A375 (cell line): ENCODE measurements around a stretch of chr1.

GRCh38 chr1:21237571-21238040 lies 52.7 kb downstream of the ECE1 start:
- RAMPAGE, long total RNA = no peak

DNA sequence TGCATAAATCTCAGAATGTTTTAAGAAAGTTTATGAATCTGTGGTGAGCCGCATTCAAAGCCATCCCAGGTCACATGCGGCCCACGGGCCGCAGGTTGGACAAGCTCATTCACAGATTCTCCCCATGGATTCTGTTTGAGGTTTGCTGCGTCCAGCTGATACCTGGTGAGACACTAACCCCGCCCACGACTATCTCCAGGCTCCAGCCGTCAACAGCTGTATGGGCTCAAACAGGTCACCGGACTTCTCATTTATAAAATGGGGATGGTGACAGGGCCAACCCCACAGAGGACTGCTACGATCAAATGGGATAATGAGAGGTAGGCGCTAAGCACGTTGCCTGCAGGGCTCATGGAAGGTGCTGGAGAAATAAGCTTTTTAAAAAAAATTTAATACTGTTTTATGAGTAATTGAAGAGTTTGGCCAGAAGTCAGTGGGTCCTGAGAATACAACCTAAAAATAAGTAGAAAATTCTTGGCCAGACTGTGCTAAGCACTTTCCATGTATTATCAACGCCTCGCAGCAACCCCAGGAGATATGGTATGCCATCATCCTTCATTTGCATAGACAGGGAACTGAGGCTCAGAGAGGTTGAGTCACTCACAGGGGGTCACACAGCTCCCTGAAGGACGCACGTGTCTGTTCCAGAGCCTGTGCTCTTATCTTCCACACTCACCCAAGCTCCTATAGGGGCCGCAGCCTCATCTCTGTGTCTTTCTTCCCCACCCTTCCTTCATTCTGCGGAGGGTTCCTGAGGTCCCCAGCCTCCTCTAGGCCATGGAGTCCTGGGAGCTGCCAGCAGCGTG lies 30.0 kb upstream of the ECE1 start:
- RAMPAGE, long total RNA = no peak

DNA sequence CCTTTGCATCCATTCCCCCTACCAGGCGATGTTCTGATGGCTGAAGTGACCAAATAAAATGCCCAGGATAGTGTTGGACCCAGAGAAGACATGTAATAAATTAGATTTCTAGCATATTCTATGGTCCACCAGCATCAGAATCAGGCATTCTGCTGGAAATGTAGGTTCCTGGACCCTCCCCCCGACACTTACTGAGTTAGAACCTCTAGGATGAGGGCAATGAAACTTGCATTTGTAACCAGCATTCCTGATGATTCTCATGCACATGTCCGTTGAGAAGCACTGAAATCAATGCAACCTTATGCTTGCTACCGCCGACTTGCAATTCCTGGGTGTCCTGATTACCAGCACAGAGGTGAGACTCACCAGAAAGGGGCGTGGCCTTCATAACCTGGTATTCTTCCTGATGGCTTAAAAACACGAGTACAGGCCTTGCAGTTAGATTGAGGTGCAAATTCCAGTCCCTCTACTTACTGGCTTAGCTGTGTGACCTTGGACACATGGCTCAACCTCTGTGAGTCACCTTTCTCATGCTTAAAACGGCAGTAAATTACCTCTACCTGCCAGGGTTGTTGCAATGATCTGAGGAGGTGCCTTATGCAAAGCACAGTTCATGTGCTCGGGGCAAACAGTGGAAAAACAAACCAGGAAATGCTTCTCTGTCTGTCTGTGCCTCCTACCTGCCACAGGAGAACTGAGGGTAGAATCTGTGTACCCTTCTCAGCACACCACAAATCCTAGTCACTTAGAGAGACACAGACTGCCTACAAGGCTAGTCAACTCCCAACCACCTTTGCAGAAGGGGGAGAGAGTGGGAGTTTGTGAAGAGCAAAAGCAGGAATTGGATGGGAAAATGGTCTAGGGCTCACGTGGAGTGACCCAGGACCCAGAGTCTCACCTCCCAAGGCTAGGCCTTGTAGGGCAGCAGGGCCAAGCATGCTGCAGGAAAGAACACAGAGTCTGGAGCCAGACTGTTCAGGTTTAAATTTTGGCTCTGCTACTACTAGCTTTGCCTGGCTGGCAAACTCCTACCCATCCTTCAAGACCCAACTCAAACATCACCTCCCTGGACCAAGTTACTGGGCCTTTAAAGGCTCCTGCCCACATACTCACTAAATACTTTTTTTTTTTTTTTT lies 39.1 kb upstream of the ECE1 start:
- RAMPAGE, long total RNA = no peak

GRCh38 chr1:21341243-21341899 lies 51.1 kb upstream of the ECE1 start:
- RAMPAGE, long total RNA = no peak

DNA sequence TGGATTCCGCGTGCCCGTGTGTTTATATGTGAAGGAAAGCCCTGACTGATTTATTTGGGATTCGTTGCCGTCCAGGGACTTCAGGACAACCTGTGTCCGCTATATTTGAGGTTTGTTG lies 55.9 kb upstream of the ECE1 start:
- RAMPAGE, long total RNA = no peak

DNA sequence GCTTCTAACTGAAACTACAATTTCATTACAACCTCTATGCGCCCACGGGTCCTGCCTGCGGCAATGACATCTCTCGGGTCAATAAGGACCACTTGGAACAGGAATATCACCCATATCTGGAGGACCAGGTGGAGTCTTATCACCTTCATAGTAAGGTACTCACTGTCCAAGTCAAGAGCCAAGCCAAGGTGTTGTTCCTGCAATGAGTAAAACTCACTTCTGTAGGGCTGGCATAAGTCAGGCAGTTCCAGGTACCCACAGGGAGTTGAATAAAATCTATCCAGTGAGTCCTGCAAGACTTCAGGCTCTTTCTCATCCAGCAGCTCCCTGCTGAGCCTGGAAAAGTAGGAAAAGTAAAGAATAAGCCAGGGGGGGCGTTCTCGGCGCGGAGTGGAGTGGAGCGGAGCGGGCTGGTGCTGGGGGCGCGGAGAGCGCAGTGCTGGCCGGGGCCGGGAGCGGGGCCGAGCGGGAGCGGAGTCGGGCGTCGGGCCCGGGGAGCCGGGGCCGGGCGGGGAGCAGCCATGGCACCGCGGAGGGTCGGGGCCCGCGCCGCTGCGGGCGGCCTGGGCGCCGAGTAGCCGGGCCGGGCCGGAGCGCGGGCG lies 12.2 kb upstream of the NBPF3 start:
- RAMPAGE, long total RNA = no peak

GRCh38 chr1:21546342-21546559 lies 37.0 kb downstream of the ALPL start:
- RAMPAGE, long total RNA = no peak

DNA sequence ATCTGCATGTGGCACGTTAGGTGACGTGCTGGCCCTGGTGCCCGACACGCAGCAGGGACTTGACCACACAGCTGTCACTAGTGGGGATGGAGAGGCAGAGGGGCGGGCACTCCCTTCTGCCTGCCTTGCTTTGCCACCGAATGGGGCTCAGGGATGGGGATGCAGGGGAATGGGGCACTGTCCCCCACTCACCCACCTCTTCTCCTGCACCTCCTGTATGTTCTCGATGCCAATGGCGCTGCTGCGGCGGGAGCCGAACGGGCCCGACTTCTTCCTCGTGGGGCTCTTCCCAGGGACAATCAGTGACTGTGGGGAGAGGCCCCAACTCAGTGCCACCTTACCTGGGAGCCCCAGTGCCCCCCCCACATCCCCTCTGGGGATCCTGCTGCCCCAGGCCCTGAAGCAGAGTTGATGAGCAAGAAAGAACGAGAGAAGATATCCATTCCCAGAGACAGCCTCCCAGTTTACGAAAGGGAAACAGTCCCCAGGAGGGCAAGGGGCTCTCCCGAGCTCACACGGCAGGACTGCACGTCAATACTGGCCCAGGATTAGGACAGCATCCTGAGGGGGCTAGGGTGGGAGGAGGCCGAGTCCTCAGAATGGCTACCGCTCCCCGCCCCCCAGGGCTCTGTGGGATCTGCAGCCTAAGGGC lies 66.4 kb downstream of the RAP1GAP start:
- RAMPAGE, long total RNA = no peak

GRCh38 chr1:21620305-21621010 lies 48.7 kb downstream of the RAP1GAP start:
- RAMPAGE, long total RNA = no peak

GRCh38 chr1:21622327-21622868 lies 46.8 kb downstream of the RAP1GAP start:
- RAMPAGE, long total RNA = no peak

GRCh38 chr1:21623400-21624045 lies 45.6 kb downstream of the RAP1GAP start:
- RAMPAGE, long total RNA = no peak

DNA sequence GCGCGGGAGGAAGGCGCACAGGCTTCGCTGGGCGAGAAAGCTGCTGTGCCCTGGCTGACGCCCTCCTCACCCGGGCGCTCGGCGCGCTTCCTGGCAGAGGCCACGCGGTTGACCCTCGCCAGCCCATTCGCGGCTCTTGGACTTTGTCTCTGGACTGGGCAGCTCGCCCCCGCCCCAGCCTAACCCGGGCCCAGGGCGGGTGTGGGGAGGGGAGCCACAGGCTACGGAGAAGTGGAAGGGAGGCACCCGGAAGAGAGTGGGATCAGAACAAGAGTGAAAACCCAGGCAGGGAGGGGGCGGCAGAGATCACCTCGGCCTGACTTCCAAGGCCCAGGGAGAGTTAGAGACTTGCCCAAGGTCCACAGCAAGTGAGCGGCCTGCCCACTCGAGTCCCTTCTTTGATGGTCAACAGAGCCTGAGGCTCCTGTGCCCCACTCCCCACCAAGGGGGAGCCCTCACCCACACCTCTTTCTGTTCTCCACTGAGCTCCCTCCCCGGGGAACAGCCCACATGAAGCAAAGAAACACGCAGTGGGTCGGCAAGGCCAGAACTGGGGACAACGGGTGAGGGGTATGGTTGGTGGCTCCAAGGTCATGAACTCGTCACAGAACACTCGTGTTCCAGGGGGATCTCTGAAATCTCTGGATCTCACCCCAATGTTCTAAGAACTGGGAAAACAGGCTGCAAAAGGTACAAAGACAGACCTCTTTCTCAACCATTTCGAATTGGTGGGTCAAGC lies 731 bp upstream of the RAP1GAP start:
- RAMPAGE, long total RNA = no peak

DNA sequence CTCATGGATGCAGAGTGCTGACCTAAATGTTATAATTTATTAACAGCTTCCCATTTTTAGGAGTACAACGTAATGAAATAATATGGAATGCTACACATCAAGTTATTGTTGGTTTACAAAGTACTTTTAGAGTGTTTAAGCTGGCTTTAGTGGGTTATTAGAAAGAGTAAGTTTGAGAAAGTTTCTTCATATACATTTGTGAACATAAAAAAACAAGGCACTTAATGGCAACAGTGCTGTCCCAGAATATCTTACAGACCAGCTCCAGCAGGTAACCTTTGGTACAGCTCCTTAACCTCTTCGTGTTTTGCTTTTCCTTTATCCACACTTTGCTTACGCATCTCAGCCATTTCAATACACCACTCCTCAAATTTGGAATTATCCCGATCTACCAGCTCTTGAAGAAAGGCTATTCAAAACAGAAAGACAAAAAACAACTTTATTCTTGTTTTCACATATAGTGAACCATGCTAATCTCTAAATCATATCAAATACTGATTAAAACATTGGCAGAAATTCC lies 54.6 kb downstream of the USP48 start:
- RAMPAGE, long total RNA = no peak

GRCh38 chr1:21748106-21748355 lies 34.9 kb downstream of the USP48 start:
- RAMPAGE, long total RNA = no peak

DNA sequence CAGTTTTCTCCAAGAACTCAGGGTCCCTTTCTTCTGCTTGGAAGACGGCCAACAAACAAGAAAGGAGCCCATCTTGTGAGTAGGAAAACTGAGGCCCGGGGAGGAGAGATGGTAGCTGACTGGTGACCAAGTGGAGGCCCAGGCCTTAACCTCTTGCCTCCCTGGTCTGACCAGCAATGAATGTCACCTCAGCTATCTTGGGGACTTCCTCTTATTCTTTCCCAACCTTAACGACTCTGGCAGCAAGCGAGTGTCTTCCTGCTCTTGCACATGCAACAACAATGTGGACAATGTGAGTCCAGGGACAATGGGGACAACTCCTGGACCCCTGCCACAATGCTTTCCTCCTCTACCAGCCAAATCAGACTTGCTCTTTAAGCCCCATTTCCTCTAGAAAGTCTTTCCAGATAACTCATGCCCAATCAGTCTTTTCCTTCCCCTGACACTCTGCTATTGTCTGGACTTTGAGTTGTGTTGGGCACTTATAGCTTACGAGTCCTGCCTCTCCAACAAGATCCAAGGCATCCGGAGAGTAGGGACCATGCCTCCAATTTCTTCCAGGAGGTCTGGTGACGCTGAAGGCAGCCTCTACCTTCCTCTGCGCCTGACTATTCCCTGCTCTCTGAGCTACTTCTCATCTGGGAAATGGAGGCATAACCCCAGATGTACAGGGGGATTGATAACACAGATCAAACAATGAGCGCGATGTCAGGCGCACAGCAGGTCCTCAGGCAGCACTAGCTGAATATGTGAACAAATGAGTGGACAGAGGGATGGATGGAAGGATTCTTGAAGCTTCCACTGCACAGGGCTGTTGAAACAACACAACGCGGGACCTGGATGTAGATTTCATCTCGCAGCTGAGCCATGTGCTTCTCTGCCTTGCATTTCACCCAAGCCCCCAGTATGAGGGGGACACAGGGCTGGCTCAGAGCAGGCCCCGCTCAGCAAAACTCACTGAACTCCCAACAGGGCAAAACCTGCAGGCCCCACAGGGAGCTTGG lies 12.3 kb downstream of the HSPG2 start:
- RAMPAGE, long total RNA = no peak

- RAMPAGE, long total RNA = no peak
These were observed 5.5 kb downstream of the HSPG2 start for GRCh38 chr1:21931596-21932035.

GRCh38 chr1:21944365-21944826 lies 7.3 kb upstream of the HSPG2 start:
- RAMPAGE, long total RNA = no peak

- RAMPAGE, long total RNA = no peak
These were observed 23.9 kb downstream of the CELA3A start for GRCh38 chr1:22025328-22025735.

GRCh38 chr1:22031371-22032041 lies 21.0 kb upstream of the CDC42 start:
- RAMPAGE, long total RNA = no peak

DNA sequence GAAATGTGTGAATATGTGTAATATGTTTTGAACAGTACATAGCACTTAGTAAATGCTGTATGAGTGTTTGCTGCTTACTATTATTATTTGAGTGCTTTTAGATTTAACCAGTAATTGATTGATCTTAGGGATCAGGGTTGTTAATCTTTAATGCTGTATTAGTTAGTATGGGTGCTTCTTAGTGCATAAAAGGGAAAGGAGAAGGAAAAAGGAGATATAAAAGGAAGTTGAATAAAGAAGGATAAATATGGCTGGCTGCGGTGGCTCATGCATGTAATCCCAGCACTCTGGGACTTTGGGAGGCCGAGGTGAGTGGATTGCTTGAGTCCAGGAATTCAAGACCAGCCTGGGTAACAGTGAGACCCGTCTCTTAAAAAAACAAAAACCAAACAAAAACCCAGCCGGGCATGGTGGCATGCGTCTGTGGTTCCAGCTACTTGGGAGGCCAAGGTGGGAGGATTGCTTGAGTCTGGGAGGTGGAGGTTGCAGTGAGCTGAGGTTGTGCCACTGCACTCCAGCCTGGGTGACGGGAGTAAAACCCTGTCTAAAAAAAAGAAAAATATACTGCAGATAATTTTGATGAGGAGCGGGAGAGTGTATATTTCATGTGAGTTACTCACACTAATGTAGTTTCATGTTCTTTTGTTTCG lies 24.2 kb downstream of the CDC42 start:
- RAMPAGE, long total RNA = no peak